Osteocyte (in vitro differentiated cells): ENCODE results near the gene GOLGA6L9.

GRCh38 chr15:80943678-80944159 lies 45.9 kb downstream of the MESD start:
- PRO-cap: no peak

GRCh38 chr15:81183530-81183857 lies 13.2 kb upstream of the IL16 start:
- PRO-cap: no peak

DNA sequence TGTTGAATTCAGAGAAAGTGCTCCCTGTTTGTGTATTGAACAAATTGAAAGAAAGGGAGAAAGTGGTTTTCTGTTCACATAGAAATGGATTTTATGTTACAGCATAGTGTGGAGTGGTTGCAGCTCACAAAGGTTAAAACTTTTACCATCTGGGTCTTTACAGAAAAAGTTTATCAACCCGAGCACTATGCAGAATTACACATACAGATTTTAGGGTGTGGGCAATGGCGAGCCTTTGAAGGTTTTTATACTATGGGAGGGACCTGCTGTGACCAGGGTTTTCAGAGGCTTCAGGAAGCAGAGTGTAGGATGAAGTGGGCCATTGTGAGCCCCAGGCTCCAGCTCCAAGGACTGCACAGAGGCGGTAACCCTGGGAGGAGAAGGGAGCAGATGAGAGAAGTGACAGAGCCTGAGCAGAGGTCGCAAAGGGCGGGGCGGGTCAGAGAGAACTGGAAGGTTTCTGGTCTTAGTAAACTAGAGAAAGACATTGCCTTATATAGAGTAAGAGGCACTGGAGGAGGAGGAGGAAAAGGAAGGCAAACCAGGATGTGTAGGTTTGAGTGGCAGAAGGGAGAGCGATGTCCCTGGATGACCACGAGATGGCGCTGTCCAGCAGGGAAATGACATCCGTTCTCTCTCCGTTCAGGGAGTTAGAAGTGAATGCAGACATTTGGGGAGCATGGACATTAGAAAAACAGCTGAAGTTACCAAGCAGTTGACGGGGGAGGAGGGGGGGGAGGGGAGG lies 49.1 kb downstream of the STARD5 start:
- PRO-cap: no peak

GRCh38 chr15:81311202-81312581 lies 12.2 kb downstream of the STARD5 start:
- PRO-cap: no peak

DNA sequence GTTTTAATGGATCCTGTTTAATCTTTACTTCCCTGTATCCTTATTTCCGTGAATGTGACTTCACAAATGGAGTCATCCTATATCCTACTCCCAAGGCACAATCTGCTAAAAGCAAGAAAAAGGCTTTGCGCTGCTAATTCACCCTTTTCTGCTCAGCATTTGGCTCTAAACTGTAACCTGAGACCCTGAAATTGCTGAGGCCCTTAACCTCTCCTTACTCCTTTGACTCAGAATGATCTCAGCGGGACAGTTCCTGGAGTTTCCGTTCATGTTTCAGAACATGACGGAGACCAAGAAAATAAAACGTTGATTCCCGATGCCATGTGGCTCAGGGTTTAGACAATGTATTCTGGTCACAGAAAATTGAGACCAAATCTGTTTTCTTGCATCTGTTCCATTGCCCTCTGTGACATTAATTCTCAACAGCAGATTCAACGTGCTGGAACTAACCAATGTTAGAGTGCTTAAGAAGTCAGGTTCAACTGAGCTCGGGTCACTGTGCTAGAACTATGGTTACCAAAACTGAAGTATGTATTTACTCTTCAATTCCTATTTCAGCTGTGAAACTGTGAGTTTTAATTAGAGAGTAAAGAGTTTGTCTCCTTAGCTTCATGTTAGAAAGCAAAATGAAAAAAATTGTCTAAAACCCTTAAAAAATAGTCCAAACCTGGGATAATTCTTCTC lies 45.4 kb upstream of the TMC3 start:
- PRO-cap: no peak

- PRO-cap: no peak
These were observed 174.9 kb downstream of the MEX3B start for GRCh38 chr15:81870847-81871453.

DNA sequence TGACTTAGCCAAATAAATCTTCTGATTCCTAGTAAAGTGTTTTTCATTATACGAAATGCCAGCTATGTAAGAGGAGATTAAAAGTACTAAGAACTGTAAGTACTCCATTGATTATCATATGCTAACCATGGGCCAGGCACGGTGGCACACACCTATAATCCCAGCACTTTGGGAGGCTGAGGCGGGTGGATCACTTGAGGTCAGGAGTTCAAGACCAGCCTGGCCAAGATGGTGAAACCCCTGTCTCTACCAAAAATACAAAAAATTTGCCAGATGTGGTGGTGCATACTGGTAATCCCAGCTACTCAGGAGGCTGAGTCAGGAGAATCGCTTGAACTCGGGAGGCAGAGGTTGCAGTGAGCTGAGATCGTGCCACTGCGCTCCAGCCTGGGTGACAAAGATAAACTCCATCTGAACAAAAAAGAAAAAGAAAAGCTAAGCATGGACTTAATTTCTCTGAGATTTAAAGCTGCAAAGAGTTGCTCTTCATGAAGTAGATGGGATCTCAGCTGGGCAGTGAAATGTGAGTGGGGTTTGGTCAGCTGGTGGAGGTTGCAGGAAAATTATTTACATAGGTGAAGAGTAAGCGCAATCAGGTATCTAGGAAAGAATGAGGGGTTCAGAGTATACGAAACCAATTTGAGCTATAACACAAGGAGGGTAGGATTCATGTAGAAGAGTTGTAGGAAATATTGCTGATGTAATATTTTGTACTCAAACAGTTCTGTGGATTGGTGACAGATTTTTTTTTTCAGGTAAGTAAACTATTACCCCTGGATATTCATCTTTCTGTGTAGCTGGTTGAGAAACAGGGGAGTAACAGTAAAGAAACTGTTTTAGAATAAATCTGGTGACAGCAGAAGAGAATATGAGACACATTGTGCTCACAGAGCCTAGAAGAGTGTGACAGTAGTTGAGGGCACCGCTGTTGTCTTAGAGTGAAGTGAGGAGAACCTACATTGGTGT lies 13.8 kb upstream of the GOLGA6L9 start:
- PRO-cap: no peak

- PRO-cap: no peak
These were observed at the start of gene GOLGA6L9 for GRCh38 chr15:82429537-82430108. TSS of gene GOLGA6L9 (plus strand) at chr15:82429816.

DNA sequence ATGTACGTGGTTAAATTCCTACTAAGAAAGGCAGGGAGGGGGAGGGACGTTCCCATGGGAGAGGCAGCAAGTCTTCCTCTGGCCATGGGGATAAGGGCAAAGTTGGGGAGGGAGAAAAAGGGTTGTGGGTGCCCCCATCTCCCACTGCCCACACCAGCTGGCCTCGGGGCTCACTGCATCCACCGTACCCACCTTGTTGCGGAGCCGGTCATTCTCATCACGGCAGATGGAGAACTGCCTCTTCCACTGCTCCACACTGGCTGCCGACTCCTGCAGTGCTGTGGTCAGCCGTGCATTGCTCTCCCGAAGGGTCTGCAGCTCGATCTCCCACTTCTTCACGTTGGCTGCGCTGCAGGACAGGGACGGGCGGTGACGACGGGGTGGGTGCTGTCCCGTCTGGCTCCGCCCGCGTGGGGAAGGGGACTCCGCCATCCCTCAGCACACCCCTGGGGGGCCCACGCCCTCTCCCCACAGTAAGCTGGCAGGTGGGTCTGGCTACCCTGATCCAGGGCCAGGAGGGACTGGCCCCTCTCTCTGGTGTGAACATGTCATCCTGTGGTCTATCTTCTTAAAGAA lies 45.1 kb downstream of the WHAMM start:
- PRO-cap: no peak

GRCh38 chr15:83654363-83655319 lies 718 bp downstream of the ADAMTSL3 start:
- PRO-cap: no peak

- PRO-cap: no peak
These were observed 4.7 kb downstream of the ADAMTSL3 start for GRCh38 chr15:83658481-83659094.

DNA sequence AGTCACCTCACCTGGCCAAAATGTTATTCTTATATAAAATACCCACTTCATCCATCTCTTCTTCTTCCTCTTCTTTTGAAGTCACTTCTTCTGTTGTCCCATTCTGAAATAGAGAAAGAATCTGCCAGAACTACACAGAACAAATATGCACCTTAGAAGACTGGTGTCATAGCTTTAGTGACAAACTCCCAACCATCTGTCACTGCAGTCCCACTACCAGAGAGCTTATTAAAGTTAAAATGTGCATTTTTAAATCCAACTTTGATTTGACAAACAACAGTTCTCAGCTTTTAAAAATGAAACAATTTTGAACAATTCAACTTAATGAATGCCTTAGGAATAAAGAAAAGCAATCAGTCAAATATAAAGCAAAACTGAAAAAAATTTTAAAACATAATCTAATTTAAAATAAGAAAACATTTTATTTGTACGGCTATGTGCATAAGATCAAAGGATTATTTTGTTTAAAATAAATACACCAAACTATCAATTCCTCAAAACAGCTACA lies 54.6 kb upstream of the ZSCAN2 start:
- PRO-cap: no peak

DNA sequence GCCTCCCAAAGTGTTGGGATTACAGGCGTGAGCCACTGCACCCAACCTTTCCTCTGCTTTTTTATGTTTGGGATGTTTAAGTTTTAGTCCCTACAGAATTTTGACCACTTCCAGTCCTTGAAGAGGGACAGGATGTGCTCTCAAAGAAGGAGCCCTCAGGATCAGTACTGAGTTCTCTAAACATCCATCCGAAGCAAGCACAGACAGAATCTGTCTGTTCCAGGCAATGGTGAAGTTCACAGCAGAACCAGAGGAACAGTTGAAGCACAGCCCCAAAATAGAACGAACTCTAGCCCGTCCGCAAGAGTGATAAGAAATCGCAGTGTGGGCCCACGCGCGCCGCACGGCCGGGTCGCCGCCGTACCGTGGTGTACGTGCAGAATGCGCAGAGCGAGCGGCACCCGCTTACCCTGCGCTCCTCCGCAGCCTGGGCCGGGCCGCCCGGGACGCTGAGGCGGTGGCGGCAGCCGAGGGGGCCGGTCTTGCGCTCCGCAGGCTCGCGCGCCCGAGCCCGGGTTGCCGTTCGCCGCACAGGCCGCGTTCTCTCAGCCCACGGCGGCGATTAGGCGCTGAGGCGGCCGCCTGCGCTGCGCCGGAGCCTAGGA lies 20.9 kb downstream of the WDR73 start:
- PRO-cap: bidirectional peak, plus-strand start at position 452 of the sequence, minus-strand start at position 367 of the sequence

- PRO-cap: bidirectional peak, plus-strand start at chr15:84748149, minus-strand start at chr15:84748226; bidirectional peak, plus-strand start at chr15:84748362, minus-strand start at chr15:84748371; bidirectional peak, plus-strand start at chr15:84748644, minus-strand start at chr15:84748458
These were observed 373 bp upstream of the ZNF592 start for GRCh38 chr15:84747940-84748498.

GRCh38 chr15:84761616-84762211 lies 13.3 kb downstream of the ZNF592 start:
- PRO-cap: no peak

DNA sequence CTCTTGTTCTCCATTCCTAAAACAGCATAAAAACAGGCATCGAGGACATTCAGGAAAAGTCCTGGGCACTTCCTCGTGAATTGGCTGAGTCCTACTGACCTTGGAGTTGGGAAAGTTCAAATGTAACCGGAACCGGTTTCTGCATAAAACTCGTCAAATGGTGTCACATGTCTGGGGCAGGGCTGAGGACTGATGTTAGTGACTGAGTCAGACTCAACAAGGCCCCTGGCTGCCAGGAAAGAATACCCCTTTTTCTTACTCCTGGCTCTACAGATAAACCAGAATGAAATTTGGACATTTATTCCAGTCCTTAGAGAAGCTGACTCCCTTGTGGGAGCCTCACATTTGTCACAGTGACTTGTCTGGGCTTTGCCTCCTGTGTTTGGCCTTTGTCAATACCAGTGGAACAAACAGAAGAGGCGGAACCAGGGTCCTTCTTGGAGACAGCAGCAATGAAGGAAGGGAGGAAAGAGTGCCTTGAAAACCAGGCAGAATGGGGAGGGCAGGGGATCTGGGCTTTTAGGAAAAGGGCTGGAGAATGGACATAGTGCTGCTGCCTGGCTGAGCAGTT lies 1.5 kb downstream of the ALPK3 start:
- PRO-cap: no peak

- PRO-cap: no peak
These were observed 888 bp upstream of the SLC28A1 start for GRCh38 chr15:84883360-84884188.

GRCh38 chr15:84983633-84984079 lies 2.0 kb downstream of the PDE8A start:
- PRO-cap: no peak

GRCh38 chr15:85034121-85034510 lies 52.5 kb downstream of the PDE8A start:
- PRO-cap: no peak

GRCh38 chr15:85415536-85416150 lies 35.2 kb downstream of the AKAP13 start:
- PRO-cap: no peak